Metastatic Breast Carcinoma in the Ovary (tissue), 3 donors: ENCODE measurements around a stretch of chr14.

GRCh38 chr14:60657773-60658109 lies 8.5 kb upstream of the SIX1 start:
- PRO-cap, 3 experiments: peak in 2 of 3 experiments; most common plus-strand start chr14:60657851 (in 1); most common minus-strand start chr14:60657821 (in 2)

DNA sequence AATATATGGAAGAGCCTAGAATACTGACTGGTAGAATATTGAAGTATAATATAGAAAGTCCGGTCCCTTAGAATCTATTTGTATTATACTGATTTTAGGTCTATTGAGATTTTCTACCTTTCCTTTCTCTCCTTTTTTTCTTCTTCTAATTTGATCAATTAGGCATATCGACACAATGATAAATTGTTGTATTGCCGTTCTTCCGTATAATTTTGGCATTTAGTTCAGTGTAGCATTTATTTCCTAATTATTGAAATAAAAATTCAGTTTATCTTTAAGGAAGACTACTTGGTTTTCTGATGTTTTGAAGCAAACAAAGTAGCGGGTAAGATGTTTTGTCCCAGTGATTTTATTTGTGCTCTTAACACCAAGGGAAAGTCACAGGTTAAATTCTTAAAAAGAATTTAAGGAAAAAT lies 47.8 kb downstream of the TRMT5 start:
- PRO-cap, 3 experiments: no peak in any of the 3 experiments

DNA sequence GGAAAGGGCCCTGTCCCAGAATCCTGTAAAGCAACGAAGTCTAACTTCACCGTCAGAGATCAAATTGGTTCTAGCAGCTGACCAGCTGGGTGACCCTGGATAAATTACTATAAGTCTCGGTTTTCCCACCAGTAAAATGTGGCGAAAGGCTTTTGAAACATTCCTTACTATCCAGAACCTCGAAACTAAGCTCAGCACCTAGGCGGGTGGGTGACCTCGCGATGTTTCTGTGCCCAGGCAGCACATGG lies 309 bp downstream of the TRMT5 start:
- PRO-cap, 3 experiments: no peak in any of the 3 experiments

DNA sequence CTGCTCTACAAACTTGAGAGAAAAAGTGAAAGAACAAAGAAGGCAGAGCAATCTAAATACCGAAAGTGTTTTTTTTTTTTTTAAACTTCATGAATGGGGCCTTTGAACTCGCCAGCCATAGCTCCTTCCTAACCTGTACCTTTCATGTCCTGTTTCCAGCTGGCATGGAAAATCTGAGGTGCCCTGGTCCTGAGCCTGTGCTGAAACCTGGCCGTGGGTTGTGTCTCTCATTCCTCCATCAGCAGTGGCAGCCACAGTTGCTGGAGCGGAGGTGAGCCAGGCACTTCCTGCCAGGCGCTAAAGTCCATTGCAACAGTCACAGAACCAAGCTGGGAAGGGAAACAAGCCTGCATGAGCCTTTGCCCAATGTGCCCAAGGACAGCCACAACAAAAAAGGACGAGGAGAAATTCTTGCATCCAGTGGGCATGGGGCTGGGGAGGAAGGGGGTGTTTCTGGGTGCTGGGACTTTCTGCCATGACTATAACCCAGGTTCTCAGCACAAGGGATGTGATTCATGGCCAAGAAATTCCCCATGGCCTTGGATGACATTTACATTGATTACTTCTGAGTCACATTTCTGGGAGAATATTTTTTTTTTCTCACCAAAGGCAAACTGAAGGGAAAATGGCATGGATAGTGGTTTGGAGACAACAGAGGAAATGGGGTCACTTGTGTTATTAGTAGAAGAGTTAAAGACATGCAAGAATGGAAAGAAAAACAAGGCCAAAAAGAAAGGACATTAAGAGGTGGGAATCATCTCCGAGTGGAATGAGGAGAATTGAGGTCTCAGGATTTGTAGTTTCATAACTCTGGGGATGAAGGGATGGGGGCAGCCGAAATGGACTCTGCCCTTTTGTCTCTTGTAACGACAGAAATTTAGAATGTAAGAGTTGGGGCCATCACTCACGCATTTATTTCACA lies 102.5 kb downstream of the TMEM30B start:
- PRO-cap, 3 experiments: no peak in any of the 3 experiments

DNA sequence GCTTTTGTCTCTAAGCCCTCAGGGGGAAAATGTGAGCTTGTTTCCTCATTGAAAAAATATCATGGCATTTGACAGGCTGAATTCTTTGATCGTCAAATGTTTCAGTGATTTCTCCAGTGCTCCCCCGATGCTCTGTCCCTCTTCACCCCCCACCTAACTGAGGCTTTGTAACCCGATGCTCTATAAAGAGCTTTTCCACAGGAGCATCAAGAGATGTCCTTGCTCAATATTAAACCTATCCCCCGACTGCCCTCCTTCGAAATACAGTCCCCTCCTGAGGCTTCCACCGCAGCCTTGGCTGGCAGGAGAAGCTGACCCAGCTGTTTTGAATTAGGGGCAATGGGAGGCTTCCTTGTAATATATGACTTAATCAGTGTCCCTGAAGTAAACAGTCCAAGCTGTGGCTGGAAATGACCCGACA lies 62.5 kb downstream of the TMEM30B start:
- PRO-cap, 3 experiments: no peak in any of the 3 experiments

DNA sequence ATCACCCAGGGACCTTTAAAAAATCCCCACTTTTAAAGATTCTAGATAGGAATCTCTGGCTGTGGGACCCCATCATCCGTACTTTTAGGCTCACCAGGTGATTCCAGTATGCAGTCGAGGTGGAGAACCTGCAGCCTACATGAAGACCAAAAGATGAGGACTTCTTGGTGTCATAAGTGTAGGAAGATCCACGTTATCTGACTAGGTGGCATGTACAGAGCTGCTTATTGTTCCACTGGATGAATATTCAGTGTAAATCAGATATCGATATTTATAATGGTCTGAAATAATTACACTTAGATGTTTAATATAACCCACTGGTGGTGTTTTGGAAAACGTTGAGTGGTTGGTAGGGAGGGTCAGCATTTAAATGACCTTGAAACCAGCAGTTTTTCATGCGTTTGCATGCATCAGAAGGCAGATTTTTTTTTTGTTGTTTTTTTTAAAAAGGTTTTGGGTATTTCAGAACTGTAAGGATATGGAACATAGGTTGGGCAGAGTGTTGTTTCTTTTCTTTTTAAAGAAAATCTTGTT lies 2.7 kb downstream of the PRKCH start:
- PRO-cap, 3 experiments: no peak in any of the 3 experiments

DNA sequence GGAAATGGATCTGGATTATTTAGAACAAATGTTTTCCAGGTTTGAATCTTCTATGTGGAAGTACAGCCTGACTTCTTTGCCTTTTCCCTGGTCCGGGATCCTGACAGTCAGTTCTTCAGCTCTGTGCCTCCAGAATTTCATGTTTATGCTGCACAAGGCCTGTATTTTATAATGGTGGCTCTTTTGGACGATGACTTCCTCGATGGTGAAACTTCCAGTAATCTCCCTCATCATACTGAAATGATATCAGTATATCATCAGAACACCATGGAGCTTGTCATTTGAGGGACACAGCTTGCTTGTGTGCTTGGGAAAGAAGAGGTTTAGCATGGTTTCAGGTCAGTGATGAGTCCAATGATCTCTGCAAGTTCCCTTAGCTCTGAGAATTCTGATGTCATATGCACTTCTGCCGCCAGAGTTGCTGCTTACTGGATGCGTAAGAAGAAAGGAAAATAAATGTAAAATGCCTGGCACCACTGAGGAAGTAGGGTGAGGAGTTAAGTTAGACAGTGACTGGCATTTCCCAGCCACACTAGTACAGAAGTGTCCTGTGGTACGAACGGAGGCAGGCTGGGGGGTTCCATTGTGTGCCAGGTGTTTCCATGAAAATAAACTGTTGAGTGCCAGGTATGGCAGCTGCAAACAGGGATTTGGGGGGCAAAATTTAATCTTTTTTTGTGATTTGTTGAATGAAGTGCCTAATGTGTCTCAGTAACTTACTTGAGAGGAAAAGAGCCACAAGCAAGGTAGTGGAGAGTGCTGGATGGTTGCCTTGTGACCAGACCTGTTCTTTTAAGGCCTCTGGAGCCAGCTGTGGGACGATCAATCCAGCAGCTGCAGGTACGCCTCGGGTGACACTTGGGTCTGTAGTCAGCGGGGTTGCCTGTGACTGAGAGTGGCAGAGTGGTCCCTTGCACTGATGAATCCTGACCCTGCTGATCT lies 22.7 kb downstream of the PRKCH start:
- PRO-cap, 3 experiments: no peak in any of the 3 experiments

DNA sequence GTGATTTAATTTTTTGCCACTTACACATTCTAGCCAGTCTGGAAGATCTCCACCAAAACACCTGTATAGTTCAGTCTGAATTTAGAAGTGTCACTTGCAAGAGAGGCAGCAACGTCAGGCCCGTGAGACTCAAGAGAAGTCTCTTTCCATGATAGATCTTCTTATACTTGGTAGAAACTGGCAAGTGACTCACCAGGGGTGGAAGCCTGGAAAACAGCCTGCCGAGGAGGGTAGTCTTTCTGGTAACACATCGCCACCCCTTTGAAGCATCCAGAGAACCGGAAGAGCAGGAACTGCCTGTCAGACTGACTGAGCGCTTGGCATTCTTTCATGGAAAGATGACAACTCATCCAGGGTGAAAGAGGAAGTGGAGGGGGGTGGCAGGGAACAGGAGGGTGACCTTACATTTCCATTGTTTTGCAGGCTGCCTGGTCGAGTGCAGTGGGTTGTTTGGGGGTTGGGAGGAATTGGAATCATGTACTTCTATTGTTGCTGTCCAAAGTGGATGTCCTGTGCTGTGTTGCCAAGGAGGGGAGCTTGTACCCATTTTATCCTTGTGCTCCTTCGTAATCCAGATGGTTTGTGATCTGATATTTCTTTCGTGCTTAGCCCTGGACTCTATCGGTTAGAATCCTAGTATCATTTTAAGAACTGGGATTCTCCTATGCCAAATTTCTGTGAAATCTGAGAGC lies 34.5 kb downstream of the PRKCH start:
- PRO-cap, 3 experiments: peak in 3 of 3 experiments; most common plus-strand start position 406 of the sequence (in 1); most common minus-strand start position 131 of the sequence (in 2)

GRCh38 chr14:61420244-61420753 lies 98.9 kb downstream of the PRKCH start:
- PRO-cap, 3 experiments: peak in 1 of 3 experiments; most common minus-strand start chr14:61420607 (in 1)

- PRO-cap, 3 experiments: no peak in any of the 3 experiments
Observed at GRCh38 chr14:61462789-61463347, 141.5 kb downstream of the PRKCH start.

- PRO-cap, 3 experiments: no peak in any of the 3 experiments
Observed at GRCh38 chr14:61478154-61478534, 156.8 kb downstream of the PRKCH start.

GRCh38 chr14:61491431-61492616 lies 170.4 kb downstream of the PRKCH start:
- PRO-cap, 3 experiments: no peak in any of the 3 experiments

GRCh38 chr14:61506026-61506547 lies 184.7 kb downstream of the PRKCH start:
- PRO-cap, 3 experiments: no peak in any of the 3 experiments

- PRO-cap, 3 experiments: no peak in any of the 3 experiments
Observed at GRCh38 chr14:61517655-61518293, 177.5 kb upstream of the HIF1A start.

GRCh38 chr14:61526899-61527640 lies 168.2 kb upstream of the HIF1A start:
- PRO-cap, 3 experiments: peak in 2 of 3 experiments; most common plus-strand start chr14:61527127 (in 1); most common minus-strand start chr14:61526999 (in 2)

DNA sequence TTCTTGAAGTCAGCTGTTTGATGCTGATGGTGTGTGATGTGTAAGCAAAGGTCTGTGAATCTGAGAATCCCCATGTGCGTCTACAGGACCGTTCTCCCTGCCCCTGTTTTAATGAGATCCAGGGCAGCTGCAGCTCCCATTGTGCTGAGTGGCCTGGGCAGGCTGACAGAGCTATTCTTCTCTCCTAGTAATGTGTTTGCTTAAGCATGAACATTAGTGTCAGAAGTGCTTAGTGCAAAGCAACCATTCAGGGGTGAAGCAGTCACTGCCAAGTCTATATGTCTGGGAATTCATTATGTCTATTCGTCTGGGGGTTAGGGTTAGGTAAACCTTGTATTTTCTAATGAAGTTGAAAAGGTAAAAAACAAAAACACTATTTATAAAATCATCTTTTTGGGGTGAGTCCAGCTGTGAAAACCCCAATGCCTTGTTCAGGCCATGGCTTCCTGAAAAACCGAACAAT lies 86.5 kb upstream of the HIF1A start:
- PRO-cap, 3 experiments: no peak in any of the 3 experiments

GRCh38 chr14:61662685-61662998 lies 32.7 kb upstream of the HIF1A start:
- PRO-cap, 3 experiments: no peak in any of the 3 experiments

DNA sequence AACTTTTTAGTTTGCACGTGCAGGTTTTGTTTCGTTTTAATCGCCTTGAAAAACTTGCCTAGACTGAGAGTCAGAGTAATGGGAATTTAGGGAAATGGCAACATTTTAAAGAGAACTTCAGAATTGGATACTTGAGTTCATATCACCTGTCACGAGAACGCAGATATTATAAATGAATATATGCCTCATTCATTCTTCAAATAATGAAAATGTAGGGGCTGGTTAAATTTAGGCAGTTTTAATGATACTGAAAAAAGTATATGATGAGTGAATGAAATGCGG lies 1.1 kb downstream of the HIF1A start:
- PRO-cap, 3 experiments: no peak in any of the 3 experiments

GRCh38 chr14:61698014-61698491 lies 2.7 kb downstream of the HIF1A start:
- PRO-cap, 3 experiments: peak in 1 of 3 experiments; most common plus-strand start chr14:61698287 (in 1)

DNA sequence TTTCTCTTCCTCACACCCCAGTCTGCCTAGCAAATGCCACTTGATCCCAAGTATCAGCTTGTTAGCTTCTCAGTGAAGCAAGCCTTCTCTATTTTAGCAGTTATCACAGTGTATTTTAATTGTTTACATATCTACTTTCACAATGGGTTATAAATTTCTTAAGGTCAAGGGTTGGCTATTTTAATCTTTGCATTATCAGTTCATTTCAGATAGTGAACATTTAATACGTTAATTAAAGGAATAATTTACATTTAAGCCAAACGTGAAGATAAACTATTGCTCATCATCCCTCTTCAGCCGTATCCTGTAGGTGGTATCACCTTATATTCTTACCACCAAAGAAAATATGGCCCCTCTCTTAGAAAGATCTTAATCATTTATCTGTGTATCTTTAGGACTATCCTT lies 26.8 kb upstream of the SNAPC1 start:
- PRO-cap, 3 experiments: no peak in any of the 3 experiments